Cardiac fibroblast (primary cell): ENCODE measurements around the genes MAGEB2, FAM47B and CFAP47.

DNA sequence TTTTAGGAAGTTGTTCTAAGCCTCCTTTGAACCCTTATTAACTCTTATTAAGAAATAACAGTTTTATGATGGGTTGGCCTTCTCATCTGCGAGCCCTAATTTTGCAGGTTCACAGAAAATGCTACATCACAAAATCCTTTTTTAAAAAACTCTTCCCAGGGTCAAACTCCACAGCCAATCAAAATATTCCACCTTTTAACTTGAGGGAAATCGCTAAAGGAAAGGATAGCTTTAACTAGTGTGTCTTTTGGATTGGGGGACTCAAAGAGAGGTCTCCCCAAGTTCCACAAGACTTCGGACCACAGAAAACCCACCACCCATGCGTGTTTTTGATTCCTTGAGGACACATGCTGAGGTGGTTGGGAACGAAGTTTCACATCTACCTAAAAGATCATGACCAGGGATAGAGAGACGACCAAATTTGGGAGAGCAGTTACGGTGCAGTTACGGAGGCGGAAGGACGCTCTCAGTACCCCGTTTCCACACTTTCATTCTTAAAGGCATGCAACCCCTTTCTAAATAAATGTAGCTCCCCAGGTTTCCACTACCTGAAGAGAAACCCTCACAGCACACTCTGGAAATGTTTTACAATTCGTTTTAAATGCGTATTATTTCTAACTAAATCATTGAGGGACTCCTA lies 1.2 kb downstream of the PCYT1B start:
- RRBS, result no CpG with 5 or more reads among the region's 13 CpGs

DNA sequence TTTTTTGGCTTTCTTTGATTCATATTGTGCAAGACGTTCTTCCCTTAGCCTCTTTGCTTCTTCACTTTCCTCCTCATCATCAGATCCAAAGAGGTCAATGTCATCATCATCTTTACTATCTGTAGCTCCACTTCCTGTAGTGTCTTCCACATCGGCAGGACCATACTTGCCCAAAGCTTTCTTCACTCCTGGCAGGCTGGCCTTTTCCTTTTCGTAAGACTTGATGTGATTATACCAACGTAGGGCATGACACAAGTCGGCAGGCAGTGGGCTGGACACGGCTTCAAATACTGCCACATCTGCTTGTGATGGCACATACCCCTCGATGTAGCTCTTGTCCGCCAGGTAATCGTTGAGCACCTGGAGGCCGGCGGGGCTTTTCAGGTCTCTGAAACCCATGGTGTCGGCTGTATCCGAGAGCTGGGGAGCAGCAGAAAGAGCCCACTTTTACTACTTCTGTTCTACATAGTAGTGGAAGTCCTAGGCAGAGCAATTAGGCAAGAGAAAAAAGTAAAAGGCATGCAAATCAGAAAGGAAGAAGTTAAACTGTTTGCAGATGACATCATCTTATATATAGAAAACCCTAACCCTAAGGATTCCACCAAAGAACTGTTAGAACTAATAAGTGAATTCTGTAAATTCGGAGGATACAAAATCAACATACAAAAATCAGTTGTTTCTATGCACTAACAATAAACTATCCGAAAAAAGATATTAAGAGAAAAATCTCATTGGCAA lies 95.1 kb downstream of the POLA1 start:
- RRBS, result no CpG with 5 or more reads among the region's 15 CpGs

DNA sequence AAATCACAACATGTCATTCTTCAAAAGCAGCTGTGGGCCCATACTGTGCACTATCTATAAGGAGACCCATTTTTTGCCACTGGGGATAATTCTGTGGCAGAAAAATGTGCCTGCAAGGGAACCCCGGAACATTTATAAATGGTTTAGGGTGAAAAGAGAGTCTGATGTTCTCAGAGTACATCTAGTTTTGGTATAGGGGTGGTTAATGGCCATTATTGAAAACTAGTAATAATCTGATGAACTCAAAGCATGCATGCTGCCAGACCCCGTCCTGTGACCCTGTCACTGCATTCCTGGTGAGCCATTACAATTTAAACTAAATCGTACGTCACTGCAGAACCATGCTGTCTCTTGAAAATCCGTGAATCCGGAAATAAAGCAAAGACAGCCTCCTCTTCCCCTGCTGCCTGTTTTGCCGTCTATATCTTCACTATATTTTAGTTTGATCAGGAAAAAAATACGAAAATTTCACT lies 135.1 kb downstream of the ARX start:
- RRBS, result no CpG with 5 or more reads among the region's 8 CpGs

DNA sequence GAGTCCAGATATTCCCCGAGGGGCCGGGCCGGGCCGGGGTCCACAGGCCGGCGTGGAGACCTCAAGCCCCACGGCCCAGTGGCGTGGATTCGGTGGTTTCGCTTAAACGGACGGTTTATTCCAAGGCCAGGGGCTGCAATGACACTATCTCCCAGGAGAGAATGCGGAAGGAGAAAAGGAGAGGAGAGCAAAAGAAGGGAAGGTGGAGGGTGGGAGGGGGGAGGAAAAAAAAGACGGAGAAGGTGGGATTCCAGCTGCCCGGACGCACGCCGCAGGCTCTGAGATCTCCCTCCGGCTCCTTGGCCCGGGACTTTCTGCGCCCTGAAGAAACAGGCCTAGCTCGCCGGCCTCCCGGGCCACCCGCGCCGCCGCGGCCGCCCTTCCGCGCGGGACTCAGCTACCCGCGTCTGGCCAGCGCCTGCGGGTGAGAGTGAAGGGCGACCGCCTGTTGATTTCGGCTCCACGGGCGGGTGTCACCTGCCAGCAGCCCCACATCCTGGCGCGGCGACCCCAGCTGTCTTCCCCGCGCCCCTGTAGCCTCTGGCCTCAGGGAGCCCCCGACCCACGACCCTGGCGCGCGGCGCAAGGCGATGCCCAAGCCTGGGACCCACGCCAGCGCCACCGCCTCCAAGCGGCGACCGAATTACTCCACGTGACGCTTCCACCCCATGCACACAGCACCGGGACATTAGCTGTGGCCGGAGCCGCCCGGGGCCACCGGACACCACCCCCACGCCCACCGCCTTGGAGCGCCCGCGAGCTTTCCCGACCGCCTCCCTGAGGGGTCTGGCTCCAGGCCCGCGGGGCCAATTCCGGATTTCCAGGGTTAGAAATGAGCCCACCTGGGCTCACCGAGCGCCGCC lies 10.4 kb downstream of the ARX start:
- RRBS, result 3% methylated on average over 7 of the region's 80 CpGs

- RRBS, result no CpG with 5 or more reads among the region's 6 CpGs
Observed at GRCh38 chrX:26262149-26262629, 46.2 kb downstream of the MAGEB5 start.

- RRBS, result no CpG with 5 or more reads among the region's 28 CpGs
Observed at GRCh38 chrX:28206647-28207153, 225.5 kb upstream of the DCAF8L1 start.

DNA sequence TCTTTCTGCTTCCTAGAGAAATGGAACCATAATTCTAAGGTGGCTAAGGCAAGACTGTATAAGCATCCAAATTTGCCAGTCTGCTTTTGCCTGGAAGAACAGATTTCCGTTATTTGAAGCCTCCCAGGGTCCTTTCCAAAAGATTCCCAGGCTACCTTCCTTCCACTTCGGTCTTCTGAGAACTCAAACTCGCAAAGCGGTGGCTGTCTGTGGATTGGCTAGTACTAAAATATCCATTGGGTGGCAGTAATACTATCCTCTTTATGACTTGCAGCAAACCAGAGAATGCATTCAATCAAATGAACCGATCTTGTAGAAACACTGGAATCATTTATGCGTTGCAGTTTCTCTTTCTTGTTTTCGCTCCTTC lies 419 bp upstream of the IL1RAPL1 start:
- RRBS, result no CpG with 5 or more reads among the region's 7 CpGs

- RRBS, result no CpG with 5 or more reads among the region's 7 CpGs
Observed at GRCh38 chrX:28591599-28591835, 4.3 kb downstream of the IL1RAPL1 start.

- RRBS, result 96% methylated on average over 6 of the region's 23 CpGs
Observed at GRCh38 chrX:30215274-30215653, at the start of gene MAGEB2. Gene MAGEB2, plus strand, starts transcription at chrX:30215563.

DNA sequence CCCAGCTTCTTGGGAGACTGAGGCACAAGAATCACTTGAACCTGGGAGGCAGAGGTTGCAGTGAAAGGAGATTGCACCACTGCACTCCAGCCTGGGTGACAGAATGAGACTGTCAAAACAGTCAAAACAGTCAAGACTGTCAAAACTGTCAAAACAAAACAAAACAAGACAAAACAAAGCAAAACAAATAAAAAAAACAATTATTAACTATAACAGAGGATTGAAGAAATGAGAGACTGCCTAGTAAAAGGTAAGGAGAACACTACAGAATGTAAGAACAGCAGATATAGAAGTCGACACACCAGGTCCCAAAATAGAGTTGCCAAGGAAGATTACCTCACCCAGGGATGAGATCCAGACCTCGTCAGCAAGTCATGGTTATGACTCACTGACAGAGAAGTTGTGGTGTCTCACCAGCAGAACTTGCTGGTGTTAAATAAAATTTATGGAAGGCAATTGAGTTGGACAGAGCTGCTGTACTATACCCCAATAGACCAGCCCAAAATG lies 32.2 kb upstream of the GK start:
- RRBS, result no CpG with 5 or more reads among the region's 2 CpGs

DNA sequence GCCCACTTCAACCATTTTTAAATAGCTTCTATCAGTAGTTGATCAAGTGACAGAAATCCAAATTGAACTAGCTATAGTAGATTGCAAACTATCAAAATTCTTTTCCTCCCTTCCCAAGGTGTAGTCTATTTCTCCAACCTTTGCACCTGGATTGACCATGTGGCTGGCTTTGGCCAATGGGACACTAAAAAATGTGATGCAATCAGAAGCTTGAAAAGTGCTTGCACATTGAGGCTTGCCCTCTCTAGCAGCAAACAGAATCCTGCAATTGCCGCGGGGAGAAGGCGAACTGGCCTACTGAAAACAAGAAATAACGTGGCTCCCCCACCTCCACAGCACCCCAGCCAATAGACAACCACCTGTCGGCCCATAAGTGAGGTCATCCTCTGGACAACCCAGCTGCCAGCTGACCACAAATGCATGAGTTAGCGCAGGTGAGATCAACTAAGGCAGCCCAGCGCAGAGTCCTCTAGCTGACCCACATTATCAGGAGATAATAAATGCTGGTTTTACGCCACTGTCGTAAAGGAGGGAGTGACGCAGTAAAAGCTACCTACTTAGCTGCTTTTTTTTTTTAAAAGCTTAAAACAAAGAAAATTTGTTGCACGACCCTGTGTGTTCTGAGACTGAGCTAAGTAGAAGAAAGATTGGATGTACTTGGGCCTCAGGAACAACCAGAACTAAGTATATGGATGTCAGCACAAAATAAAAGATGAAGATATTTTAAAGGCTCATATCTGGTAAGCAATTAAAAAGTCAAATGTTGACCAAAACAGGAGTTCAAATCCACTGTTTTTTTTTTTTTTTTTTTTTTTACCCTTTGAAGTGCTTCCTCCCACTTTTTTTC lies 95.3 kb downstream of the GK start:
- RRBS, result no CpG with 5 or more reads among the region's 11 CpGs

DNA sequence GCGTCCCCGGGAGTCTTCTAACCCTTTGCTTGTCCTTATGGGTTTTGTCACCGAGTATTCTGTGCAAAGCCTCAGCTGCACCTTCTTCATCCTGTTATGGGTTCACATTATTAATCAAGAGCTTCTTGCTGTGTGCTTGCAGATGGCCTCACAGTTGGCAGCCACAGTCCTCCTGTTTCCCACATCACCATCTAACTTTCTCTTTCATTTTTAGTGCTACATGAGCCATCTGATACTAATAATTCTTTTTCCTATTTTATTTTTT lies 669 bp upstream of the TAB3 start:
- RRBS, result no CpG with 5 or more reads among the region's 3 CpGs

- RRBS, result no CpG with 5 or more reads among the region's 5 CpGs
Observed at GRCh38 chrX:30971587-30972161, 82.6 kb upstream of the TAB3 start.

DNA sequence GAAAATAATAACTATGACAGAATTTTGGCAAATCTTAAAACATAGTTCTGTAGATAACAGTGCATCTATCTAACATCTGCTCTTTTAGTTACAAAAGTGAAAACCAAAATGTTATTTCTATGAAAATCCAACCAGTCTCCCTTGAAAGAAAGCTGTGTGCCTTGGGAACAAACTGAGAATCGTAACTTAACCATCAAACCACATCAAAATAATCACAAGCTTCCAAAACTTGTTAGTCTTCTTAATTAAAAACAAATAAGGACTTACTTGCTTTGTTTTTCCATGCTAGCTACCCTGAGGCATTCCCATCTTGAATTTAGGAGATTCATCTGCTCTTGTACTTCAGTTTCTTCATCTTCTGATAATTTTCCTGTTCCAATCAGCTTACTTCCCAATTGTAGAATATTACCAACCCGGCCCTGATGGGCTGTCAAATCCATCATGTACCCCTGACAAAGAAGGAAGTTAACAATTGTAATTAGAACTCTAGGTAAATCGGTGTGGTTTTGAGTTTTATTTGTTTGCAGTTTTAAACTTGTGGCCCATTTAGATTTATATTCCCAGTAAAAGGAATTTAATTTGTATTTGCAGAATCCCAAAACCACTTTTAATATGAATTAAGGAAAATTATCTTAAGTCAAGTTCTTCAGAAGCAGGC lies 567.4 kb downstream of the DMD start:
- RRBS, result no CpG with 5 or more reads among the region's 3 CpGs

- RRBS, result 95% methylated on average over 5 of the region's 25 CpGs
Observed at GRCh38 chrX:33041261-33041645, 170.1 kb downstream of the DMD start.

DNA sequence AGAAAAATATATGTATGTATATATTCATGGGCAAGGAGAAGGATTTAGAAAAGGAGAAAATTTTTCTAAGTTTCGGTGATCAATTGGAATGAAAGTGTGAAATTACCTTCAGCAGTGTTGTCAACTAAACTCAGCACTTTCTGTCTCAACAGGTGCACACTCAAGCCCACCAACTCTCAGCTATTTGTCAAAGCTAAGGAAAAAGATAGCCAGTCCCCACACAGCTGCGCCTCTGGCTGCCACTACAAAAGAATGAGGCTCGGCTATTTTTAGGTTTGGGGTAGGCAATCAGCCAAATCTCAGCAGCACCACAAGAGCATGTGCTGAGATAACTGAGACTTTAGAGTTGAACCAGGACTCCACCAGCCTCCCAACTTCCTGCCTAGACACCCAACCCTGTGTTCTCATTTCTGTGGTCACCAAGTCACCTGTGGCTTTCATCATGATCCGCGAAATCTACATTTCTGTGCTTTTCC lies 28.1 kb downstream of the DMD start:
- RRBS, result no CpG with 5 or more reads among the region's 5 CpGs

GRCh38 chrX:34396236-34396586 lies 260.9 kb downstream of the TMEM47 start:
- RRBS, result no CpG with 5 or more reads among the region's 2 CpGs

- RRBS, result no CpG with 5 or more reads among the region's 10 CpGs
Observed at GRCh38 chrX:34942738-34942937, at the start of gene FAM47B. Gene FAM47B, plus strand, starts transcription at chrX:34942796.

- RRBS, result no CpG with 5 or more reads among the region's 1 CpG
Observed at GRCh38 chrX:35884131-35884622, 35.4 kb upstream of the CFAP47 start.

DNA sequence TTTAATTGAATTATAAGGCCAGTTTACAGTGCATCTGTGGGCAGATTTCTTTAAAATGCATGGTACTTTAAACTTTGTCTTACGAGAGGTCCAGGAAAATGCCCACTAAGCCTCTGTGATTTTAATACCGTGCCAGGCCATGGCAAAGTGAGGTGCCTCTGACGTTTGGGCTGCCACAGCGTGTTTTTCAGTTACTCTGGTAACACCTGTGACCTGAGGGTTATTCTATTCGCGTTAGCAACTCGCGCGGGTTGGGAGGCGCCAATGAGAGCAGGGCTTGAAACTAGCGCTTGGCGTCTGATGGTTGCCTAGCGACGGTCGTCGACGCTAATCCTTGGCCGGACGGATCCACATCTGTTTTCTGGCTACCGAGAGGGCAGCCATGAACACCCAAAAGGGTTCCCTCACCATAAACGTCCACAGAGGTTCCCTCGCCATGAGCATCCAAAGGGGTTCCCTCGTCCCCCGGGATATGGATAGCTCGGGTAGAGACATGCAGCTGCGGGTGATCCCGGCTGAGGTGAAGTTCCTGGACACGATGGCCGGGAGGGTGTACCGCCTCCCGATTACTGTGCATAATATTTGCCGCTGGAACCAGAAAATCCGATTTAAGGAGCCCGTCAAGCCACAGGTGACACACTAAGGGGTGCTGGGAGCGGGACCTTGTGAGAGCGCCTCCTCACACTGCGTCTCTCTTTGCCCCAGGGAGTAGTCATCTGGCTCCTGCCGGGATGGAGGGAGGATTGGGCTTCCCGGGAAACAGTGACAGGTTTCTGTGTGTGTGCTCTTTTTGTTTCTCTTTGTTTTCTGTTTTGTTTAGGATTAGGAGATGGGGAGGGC lies at the start of gene CFAP47:
CFAP47 (plus strand) TSS at position 317 of the 840 bp plus-strand sequence.
- RRBS, result no CpG with 5 or more reads among the region's 39 CpGs